Osteocyte (in vitro differentiated cells): Measurements from ENCODE around the gene MFSD4B.

GRCh38 chr6:111258516-111259821, at the start of gene MFSD4B:
TSS of gene MFSD4B (plus strand) at chr6:111259339.
- PRO-cap = bidirectional peak, plus-strand start at chr6:111259359, minus-strand start at chr6:111259180; bidirectional peak, plus-strand start at chr6:111259623, minus-strand start at chr6:111259491

DNA sequence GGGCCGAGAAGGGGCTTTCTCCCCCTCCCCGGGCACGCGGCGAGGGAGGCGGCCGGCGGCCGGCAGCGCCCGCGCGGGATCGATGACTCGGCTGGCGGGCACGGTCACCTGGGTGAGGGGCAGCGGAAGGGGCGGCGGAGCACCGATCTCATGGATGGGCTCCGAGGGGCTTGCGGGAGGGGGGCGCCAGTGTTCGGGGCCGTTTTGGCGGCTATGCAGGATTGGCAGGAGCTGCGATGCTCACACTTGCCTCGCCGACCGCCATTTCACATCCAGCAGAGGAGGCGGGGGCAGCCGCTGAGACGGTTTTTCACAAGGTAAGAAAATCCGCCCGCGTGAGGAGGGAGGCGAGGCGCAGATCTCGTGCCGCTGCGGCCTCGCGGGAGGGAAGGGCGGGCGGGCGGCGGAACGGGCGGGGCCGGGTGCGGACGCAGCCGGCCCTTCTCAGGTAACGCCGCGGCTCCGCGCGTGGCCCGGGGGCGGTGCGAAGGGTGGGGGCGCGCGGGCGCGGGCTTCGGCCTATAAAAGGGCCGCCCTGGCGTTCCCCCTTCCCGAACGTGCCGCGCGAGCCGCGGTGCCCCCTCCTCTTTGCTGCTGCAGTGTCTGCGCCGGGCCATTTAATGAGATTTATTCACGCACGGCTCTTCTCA, 456 bp upstream of the REV3L start:
- PRO-cap = bidirectional peak, plus-strand start at position 189 of the sequence, minus-strand start outside the sequence; bidirectional peak, plus-strand start at position 551 of the sequence, minus-strand start at position 391 of the sequence

DNA sequence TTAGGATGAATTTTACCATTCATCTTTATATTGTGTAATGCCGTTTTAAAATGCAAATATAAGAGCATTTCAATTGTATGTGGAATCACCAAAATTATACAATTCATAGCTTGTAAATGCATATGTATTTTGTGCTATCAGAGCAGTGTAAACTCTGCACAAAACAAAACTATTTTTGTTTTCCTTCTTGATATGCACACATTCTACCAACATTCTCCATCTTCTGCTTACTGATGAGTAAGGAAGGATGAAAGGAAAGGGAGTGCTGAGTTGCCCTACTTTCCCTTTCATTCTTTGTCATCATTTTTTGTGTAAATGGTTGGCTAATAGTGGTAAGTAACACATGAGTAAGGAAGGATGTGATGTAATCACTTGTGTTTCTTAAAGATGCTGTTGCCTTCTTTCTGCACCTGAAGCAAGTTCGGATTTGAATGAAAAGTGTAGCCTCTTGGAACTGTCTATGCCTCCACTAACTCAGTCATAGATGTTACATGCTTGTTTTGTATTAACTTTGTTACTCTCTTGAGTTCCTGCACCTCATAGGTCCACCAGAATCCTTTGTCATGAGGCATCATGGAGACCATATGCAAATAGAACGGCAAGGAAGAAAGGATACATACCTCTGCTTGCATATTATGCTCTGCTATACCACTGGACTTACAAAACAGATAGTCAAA, 4.7 kb upstream of the REV3L start:
- PRO-cap = no peak

DNA sequence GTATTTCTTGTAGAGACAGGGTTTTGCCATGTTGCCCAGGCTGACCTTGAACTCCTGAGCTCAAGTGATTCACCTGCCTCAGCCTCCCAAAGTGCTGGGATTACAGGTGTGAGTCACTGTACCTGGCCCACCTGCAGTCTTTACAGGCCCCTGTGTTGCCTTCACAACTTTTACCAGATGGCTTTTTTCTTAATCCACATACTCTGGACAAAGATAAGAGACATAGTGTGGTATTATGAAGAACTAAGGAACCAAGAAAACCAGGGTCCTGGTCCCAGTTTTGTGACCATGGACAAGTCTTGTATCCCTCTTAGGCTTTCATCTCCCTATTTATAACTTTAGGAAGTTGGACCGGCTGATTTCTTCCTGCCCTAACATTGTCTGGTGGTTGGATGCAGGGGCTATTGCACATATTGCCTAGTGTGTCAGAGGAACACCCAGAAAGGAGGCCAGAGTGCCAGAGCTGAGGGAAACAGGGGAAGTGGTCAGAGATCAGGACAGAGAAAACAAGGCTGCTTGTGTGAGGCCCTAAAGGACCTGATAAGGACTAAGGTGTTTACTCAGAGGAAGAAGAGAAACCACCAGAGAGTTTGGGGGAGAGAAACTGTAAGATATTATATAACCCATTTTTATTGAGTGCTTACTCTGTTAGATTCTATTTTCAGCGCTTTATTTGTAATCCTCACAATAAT, 53.7 kb upstream of the REV3L start:
- PRO-cap = no peak

DNA sequence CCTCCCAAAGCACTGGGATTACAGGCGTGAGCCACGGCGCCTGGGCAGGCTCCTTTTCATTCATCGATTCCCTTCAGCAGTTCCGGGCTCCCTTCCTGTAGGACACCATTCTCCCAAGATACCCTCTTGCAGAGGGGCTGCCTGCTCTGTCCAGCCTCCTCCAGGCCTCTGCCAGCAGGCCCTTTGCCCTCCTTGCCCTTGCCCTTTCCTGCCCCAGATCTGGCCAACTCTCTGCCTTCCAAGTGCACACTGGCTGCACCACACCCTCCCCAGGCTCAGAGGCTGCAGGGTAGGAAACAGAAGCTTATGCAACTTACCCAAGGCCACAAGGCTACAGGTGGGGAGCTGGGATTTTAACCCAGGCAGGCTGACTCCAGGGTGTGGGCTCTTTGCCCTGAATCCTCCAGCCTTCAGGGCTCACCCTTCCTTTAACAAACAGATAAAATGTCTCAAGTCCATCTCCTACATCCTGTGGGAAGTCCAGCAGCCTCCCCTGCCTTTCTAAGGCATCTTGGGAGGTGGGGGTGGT, 14.4 kb upstream of the TRAF3IP2 start:
- PRO-cap = no peak

DNA sequence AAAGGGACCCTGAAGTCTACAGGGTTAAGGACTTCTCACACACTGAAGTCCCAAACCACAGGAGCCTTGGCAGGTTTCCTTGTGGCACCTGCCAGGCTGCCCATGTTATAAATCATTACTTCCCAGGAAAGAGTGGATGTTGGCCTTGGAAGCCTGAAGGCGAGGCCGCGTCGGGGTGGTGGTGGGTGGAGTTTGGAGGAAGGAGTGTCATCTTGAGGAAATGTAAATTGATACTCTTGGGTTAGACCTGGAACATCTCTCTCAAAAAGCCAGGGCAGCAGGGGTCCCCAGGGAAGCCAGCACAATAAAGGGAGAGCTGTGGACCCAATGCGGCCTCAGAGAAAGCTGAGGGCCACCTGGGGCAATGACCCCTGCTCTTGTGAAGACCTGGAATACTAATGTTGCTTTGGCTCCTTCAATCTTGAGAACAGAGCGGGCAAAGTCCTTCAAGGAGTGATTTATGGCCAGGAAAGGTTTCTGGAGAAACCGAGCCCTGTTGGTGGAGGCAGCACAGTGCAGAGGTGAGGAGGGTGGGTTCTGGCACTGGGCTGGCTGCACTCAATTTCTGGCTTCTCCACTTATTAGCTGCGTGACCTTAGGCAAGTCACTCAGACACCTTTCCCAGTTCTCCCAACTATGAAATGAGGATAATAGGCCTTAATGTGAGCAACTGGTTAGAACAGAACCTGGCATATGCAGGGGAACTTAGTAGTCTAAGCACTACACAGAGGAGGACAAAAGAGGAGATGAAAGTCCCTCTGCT, 26.4 kb upstream of the TRAF3IP2 start:
- PRO-cap = no peak

DNA sequence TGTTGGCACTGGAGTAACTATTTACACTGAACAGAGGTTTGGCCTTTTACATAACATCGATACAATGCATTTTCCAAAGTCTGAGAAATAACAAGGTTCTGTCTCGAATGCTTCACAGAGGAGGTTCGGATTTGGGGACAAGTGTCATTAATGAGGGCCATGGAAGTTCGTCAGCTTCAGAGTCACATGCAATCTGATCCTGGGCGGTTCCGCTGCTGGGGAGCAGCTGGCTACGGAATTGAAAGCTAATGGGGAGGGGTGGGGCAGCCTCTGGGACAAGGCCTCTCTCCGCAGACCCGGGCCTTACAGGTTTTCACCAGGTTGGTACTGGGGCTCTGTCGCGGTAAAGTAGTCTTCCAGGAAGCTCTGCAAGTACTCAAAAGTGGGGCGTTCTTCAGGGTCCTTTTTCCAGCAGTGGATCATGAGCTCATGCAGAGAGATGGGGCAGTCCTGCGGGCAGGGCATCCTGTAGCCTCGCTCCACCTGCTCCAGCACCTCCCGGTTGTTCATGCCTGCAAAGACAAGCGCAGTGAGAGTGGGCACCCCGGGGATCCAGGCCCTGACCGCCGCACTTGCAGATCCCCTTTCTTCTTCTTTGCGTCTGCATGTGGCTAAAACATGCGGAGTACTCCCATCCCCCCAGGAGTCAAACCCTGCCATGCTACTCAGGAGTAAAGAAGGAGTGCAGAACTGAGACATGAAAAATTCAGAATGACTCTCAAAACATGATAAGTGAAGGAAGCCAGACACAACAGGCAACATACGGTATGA, 55.9 kb upstream of the TRAF3IP2 start:
- PRO-cap = no peak

GRCh38 chr6:111668458-111669030, 62.9 kb upstream of the TRAF3IP2 start:
- PRO-cap = no peak

- PRO-cap = no peak
Observed at GRCh38 chr6:111719808-111720283, 114.2 kb upstream of the TRAF3IP2 start.

GRCh38 chr6:111757274-111757888, 115.9 kb downstream of the FYN start:
- PRO-cap = no peak

DNA sequence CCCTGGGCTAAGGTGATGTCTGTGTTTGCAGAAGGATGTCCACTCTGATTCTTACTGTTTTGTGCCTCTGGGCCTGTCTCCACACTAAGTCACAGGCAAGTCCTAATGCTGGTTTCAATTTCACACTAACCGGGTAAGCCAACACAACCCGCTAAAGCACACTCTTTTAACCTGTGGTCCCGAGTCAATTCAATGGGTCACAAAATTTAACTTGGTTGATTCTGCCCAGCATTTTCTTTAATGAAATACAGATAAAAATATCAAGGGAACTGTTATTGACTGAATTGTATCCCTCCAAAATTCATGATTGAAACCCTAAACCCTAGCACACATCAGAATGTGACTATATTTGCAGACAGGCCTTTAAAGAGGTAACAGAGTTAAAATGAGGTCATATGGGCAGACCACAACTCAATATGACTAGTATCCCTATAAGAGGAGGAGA, 78.4 kb downstream of the FYN start:
- PRO-cap = no peak

- PRO-cap = no peak
Observed at GRCh38 chr6:111855540-111856261, 17.6 kb downstream of the FYN start.

- PRO-cap = no peak
Observed at GRCh38 chr6:111888684-111889791, 15.8 kb upstream of the FYN start.

GRCh38 chr6:111976206-111976548, 77.7 kb upstream of the CCN6 start:
- PRO-cap = no peak

- PRO-cap = no peak
Observed at GRCh38 chr6:112053711-112054021, 238 bp upstream of the CCN6 start.

DNA sequence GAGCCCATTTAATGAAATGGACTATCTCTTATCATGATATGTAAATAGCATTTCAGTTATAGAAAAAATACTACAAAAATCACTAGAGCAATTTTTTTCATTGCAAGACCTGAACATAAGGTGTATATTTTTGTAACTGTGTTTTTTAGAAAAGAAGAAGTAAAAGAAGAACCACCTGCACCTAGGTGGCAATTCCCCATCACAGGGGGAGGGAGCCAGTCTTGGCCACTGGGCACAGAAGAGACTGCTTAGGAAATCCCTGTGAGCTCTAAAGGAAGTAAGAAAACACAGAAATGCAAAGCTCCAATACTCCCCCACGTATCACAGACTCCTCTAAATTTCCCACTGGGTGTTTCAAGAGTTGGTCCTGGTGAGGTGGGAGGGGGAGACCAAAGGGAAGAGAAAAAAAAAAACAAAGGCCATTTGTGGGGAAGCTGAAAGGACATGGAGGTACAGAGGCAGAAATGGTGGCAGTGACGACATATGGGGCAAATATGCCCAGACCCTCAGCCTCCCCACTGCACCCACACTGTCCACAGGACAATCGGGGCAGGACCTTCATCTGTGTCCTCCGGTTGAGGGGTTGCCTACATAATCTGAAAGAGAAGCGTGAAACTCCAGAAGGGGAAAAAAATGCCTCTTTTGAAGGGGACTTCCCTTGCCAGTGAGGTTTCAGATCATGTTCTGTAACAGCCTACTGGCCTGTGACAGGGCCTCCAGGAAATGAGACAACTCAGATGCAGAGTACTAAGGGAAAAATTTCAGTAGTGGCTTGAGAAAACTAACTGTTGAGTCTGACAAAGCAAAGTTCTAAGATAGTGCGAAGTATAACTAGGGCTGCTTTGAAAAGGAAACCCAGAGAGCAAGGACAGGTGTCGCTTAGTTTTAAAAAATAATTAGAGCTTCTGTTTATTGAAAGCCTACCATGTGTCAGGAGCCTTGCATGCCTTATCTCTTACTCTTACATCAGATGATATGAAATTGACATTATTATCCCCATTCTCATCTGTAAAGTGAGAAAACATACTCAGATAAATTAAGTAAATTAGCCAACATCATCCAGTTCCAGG, 226.2 kb upstream of the MARCKS start:
- PRO-cap = no peak

- PRO-cap = bidirectional peak, plus-strand start at chr6:113857034, minus-strand start at chr6:113856924
Observed at GRCh38 chr6:113856616-113857122, 476 bp upstream of the MARCKS start.

DNA sequence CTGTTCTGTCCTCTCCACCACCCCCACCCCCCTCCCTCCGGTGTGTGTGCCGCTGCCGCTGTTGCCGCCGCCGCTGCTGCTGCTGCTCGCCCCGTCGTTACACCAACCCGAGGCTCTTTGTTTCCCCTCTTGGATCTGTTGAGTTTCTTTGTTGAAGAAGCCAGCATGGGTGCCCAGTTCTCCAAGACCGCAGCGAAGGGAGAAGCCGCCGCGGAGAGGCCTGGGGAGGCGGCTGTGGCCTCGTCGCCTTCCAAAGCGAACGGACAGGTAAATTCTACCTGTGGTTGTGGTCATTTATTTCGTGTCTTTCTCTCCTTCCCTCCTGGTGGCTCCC, 403 bp downstream of the MARCKS start:
- PRO-cap = no peak

GRCh38 chr6:113920693-113921231, 50.2 kb downstream of the HDAC2 start:
- PRO-cap = no peak

- PRO-cap = no peak
Observed at GRCh38 chr6:115361516-115361763, 699.3 kb downstream of the FRK start.